Sciatic nerve (tissue), 1 donor: ENCODE measurements around a stretch of chr13.

GRCh38 chr13:39600677-39601423 is 2.1 kb downstream of the LHFPL6 start:
- PRO-cap, result no peak

- PRO-cap, result no peak
These were observed 479.1 kb downstream of the FOXO1 start for GRCh38 chr13:40187103-40187941.

DNA sequence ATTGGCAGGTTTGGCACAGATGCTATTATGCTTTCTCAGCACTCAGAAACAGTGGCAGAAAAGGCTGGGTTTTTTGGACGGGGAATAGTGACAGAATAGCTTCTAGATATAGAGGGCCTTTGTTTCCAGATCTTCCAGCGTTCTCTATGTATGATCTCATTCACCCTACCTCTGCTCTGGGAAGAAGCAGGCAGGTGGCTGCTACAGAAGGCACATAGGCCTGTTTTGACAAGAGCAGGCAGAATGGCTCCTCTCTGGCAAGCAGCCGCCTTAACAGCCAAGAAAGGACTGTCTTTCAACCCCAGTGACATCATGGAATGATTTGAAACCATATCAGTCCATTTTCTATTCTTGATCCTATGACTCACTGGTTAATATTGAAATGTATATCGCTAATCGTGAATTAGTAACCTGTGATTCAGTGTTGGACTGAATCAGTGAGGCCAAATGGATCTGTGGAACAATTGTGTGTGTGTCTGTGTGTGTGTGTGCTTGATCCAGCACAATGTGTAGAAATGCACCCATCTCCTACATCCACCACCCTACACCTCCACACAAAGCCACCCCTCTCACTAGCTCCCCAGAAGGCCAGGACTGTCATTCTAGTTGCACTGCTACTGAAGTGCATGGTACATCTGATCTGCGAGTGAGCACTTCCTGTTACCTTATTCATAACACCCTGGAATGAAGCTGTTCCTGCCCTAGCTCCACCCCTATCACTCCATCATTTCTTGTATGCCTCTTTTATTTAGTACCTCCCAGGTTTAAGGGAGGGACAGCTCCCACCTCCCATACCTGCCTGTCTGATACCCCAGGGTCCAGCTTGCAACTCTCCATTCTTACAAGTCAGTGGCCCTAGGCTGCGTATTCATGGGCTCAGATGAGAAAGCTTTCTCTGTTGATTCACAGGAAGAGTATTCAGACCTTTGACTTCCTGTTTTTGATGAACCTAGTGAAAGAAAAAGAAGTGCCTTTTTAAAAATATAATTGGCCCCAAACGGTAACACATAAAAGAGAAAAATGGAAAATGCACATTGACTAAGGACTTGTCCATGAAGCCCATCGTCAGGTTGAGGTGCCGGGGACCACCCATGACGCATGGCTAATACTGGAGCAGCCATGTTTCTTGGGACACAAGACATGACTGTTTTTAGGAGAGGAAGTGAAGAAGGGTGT is 459.9 kb downstream of the FOXO1 start:
- PRO-cap, result no peak

GRCh38 chr13:40313890-40314171 is 352.6 kb downstream of the FOXO1 start:
- PRO-cap, result no peak

DNA sequence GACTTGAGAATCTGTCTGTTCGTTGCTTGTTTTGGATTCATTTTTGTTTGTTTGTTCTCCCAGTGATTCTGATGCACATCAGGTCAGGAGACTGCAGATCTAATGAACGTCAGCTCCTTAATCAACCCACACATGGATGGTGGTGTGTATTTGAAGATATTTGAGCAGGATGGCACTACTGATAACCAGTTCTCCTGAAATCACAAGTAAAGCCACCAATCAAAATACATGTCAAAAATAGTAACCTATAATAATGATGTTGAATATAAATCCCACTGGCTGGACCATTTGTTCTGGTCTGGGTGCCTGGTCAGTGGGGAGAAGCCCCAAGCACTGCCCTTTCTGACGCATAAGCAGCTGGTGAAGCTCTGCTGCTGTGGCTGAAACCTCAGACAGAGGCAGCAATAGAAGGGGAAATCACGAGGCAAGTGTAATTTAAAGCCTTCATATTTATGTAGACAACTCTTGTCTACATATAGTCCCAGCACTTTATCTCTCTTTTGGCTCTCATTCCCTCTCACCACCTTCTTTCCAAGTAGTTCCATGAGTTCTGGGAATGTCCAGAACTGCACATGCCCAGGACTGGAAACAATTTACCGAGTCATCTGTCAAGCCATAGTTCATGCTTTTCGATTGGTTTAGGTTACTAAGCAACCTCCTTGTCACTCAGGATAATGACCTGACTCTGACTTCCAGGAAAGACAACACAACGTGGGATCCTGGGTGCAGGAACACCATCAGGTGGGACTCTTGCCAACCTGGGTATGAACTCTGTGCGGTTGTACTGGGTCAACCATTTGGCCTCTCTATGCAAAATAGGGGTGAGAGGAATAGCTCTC is 322.2 kb downstream of the FOXO1 start:
- PRO-cap, result no peak

DNA sequence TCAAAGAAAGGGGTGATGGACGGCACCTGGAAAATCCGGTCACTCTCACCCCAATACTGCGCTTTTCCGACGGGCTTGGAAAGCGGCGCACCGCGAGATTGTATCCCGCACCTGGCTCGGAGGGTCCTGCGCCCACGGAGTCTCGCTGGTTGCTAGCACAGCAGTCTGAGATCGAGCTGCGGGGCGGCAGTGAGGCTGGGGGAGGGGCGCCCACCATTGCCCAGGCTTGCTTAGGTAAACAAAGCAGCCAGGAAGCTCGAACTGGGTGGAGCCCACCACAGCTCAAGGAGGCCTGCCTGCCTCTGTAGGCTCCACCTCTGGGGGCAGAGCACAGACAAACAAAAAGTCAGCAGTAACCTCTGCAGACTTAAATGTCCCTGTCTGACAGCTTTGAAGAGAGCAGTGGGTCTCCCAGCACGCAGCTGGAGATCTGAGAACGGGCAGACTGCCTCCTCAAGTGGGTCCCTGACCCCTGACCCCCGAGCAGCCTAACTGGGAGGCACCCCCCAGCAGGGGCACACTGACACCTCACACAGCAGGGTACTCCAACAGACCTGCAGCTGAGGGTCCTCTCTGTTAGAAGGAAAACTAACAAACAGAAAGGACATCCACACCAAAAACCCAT is 309.8 kb downstream of the FOXO1 start:
- PRO-cap, result no peak

DNA sequence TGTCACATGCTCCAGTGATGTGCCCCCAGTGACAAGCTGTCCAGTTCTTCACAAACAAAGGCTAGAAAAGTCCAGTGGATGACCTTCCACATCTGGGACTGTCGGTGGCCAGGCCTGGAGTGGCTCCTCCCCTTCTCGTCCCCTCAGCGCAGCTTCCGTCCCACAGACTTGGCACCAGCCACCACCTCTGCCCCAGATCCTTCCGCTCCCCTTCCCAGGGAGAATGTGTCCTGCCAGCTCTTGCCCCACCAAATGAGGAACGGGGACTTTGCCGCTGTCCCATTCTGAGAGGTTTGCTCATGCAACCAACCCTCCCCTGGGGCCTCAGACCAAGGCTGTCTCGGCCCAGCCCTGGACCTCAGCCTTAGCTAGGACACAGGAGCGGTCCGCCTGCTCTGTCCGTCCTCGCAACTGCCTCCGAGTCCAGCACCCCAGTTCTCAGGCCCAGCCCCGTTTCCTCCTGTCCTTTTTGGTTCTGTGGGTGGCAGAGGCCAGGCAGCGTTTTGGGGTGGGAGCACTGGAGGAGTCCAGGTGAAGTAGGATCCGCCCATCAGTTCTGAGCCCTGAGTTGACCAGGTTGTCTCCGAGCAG is 284.5 kb downstream of the FOXO1 start:
- PRO-cap, result no peak

- PRO-cap, result no peak
These were observed 114.9 kb downstream of the FOXO1 start for GRCh38 chr13:40551185-40552359.

GRCh38 chr13:40564060-40565120 is 102.1 kb downstream of the FOXO1 start:
- PRO-cap, result no peak

DNA sequence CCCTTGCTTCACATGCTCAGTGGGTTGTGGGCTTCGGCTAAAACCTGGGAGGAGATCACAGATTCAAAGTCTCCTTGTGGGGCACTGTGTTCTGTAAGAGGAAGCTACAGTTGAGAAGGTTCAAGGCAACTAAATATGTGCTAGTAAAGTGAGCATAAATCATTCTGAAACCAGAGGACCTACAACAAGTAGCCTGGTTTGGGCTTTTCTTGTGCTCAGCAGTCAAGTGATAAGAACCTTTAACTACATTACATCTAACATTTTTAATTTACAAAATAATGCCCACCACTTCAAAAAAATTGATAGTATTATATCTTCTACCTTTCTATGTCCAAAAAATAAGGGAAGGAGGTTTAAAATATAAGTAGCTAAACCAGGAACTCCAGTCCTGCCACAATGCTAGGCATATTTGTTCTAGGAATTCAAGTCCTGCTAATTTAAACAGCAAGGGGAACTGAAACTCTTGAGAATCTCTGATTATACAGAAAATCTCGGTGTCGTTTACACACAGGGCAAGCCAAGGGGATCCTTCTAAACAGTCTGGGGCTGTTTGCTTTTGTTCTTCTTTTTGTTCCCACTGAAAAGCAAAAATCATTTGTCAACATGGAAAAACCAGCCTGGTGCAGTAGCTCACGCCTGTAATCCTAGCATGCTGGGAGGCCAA is 36.5 kb downstream of the FOXO1 start:
- PRO-cap, result no peak

- PRO-cap, result no peak
These were observed 2.9 kb upstream of the SLC25A15 start for GRCh38 chr13:40786336-40786998.

GRCh38 chr13:40941517-40942058 is 77.5 kb downstream of the ELF1 start:
- PRO-cap, result no peak

DNA sequence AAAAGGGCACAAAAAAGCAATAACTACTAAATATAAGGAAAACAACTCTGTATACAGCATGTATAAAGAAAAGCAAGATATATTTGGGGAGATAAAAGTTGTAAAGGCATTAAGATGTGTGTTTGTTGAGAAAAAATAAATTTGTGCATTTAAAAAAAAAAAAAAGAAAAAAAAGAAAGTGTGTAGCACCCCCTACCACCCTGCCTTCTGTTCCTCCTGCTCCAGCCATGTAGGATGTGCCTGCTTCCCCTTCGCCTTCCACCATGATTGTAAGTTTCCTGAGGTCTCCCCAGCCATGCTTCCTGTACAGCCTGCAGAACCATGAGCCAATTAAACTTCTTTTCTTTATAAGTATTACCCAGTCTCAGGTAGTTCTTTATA is 61.8 kb downstream of the ELF1 start:
- PRO-cap, result no peak

DNA sequence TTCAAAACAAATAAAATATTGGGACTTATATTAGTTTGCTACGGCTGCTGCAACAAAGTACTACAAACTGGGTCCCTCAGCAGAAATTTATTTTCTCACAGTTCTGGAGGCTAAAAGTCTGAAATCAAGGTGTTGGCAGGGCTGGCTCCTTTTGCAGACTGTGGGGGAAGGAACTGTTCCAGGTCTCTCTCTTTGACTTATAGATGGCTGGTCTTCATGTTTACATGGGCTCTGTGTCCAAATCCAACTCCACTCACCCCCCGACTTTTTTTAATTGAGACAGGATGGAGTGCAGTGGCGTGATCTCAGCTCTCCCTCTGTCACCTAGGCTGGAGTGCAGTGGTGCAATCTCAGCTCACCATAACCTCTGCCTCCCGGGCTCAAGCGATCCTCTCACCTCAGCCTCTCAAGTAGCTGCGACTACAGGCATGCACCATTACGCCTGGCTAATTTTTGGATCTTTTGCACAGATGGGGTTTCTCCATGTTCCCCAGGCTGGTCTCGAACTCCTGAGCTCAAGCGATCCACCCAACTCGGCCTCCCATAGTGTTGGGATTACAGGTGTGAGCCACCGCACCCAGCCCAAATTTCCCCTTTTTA is 54.8 kb downstream of the ELF1 start:
- PRO-cap, result no peak

- PRO-cap, result unidirectional peak, plus-strand start at chr13:41017315; bidirectional peak, plus-strand start at chr13:41017403, minus-strand start at chr13:41017325
These were observed 1.7 kb downstream of the ELF1 start for GRCh38 chr13:41017092-41018195.

DNA sequence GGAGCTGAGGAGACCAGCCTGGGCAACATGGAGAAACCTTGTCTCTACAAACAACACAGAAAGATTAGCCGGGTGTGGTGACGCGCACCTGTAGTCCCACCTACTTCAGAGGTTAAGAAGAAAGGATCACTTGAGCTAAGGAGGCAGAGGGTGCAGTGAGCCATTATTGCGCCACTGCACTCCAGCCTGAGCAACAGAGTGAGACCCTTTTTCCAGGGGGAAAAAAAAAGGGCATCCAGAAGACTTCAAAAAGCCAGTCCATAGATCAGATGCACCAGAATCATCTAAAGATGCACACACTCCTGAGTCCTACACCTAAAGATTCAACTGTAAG is 19.9 kb upstream of the WBP4 start:
- PRO-cap, result no peak

DNA sequence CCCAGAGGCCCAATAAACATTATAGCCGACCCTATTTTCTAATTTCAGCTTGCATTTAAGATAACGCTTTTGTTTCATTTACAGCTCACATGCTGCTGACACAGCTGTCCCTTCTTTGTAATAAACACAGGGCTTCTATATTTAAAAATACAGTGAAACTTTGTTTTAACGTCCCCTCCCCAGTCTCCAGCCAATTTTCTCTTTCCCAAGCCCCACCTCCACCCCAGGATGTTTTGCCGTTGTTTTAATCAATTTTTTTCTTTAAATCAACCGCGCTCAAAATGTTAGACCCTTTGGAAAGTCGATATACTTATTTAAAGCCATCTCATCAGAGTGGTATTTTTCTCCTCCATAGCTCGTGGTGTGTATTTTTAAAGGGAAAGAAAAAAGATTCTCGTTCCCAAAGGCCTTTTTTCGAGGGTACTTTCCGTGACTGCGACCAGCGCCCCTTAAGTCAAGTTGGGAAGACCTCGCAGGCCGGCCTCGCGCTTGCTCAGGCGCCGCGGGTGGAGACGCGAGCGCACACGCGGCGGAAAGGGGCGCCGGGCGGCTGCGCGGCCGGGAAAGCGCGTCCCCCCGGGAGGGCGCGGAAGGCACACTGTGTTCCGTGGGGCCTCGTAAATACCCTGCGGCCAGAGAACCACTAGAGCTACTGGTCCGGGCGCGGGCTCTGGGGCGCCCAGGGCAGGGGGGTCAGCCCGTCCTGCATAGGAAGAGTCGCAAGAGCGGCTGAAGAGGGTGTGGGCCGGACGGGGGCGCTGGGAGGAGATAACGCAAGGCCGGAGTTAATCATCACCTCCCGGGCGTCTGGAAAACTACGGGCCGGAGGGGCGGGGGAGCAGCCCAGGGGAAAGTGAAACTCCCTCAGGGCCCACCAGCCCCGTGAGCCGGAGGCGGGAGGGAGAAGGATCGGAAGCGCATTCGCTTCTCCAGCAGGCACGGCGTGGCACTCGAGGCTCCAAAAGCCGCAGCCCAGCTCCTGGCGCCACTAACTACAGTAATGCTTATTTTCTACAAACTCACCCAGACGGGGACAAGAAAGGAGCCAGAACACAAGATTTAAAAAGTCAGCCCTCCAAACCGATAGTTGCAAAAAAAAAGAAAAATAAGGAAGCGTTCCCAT is 1.3 kb upstream of the WBP4 start:
- PRO-cap, result bidirectional peak, plus-strand start at position 885 of the sequence, minus-strand start at position 742 of the sequence

- PRO-cap, result no peak
These were observed 72.6 kb downstream of the NAA16 start for GRCh38 chr13:41383518-41384200.

DNA sequence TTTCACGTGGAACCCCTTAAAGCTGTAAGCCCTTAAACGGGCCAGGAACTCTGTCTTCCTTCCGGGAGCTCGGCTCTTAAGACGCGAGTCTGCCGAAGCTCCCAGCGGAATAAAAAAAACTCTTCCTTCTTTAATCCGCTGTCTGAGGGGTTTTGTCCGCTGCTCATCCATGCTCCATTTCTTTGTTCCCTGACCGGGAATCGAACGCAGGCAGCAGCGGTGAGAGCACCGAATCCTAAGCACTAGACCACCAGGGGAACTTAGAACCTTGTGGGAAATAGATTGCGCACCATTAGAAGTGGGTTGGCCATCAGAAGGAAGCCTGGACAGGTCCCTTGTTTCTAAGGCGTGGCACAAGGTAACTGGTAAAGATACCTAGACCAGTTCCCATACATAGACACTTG is 1.6 kb upstream of the RGCC start:
- PRO-cap, result no peak

DNA sequence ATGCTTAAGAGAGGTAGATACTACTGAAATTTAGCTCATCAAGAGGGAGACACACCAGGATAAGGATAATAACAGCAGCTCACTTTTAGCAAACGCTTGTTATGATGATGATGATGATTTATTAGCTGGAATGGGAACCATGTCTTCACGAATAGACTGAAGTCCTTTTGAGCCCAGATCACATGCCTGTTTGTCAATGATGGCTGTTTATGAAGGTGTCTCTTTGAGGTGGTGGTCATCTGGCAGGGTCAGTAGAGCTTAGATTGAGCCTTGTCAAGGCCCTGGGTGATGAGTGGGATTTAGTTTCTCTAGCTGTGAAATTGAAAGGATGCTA is 3.0 kb downstream of the RGCC start:
- PRO-cap, result no peak